Hematopoietic multipotent progenitor cell (in vitro differentiated cells): ENCODE measurements around the genes ZNF507, RGS9BP and WDR88.

GRCh38 chr19:29723916-29724750, 9.1 kb upstream of the C19orf12 start:
- CAGE, long polyA plus RNA = no peak

GRCh38 chr19:30010906-30011419, 68.9 kb downstream of the URI1 start:
- CAGE, long polyA plus RNA = no peak

DNA sequence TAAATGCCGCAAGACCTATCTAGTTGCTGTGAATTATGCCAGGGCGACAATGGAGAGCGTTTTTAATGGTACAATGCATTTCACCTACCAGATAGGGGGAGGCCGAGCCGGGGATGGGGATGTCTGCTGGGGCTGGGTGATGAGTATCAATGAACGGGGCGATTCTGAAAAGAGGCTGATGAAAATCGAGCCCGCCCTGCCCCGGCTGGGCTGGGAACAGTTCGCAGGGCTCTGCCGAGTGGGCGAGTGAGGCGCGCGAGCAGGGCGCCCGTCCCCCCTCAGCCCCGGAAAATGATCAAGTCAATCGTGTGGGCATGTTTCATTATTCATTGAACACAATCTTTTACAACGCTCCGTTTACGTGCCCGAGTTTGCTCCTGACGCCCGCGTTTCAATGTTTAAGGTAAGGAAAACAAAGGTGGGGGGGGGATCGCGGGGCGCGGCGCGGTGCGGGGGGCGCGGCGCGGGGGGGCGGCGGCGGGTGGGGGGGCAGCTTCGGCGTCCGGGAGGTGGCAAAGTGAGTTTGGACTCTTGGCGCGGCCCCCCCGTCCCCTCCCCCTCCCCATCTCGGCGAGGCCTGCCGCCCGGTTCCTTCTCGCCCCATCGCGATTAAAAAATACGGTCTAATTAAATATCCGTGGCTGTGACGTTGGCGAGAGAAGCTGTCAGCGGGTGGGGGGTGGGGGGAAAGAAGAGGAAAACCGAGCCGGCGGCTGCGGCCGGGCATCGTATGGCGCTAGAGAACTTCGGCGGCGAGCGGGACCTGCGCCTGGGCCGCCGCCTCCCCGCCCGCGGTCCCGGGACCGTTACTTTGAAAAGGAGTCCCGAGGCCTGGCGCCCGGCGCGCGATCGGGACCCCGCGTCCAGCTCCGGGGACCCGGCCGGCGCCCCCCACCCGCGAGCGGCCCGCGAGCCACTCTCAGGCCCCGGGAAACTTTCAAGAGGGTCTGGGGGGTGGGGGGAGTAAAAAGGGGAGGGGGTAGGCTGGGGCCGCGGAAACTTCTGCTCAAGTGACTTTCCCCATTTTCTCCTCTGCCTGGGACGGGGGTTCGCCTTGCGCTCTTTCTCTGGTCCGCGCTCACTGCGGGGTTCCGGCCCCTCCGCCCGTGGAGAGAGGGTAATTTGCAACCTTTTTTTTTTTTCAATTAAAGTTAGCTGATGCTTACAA, 146.5 kb upstream of the ZNF536 start:
- CAGE, long polyA plus RNA = no peak

DNA sequence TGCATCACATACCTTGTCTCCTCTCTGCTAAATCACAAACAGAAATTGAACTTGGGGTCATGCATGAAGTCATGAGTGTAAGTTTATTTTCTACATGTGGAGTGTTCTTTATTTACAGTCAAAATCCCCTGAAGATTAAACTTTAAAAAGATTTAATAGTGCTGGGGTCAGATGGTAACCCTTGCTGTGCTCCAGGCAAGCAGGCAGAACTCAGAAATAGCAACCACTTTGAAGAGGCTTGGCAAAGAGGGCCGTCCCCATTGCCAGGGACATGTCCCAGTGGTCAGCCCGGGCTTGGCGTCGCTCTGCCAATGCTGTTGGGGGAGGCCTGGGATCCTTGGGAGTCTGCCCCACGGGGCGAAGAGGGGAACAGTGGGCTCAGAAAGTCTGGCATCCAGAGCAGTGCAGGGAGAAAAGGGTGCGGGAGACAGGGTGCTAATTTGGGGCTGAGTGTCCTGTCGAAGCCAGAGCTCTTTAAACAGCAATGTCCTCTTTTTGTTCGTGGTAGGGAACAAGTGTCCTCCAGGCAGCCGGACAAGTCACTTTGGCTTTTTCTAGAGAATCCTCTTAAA, 46.1 kb upstream of the ZNF536 start:
- CAGE, long polyA plus RNA = no peak

DNA sequence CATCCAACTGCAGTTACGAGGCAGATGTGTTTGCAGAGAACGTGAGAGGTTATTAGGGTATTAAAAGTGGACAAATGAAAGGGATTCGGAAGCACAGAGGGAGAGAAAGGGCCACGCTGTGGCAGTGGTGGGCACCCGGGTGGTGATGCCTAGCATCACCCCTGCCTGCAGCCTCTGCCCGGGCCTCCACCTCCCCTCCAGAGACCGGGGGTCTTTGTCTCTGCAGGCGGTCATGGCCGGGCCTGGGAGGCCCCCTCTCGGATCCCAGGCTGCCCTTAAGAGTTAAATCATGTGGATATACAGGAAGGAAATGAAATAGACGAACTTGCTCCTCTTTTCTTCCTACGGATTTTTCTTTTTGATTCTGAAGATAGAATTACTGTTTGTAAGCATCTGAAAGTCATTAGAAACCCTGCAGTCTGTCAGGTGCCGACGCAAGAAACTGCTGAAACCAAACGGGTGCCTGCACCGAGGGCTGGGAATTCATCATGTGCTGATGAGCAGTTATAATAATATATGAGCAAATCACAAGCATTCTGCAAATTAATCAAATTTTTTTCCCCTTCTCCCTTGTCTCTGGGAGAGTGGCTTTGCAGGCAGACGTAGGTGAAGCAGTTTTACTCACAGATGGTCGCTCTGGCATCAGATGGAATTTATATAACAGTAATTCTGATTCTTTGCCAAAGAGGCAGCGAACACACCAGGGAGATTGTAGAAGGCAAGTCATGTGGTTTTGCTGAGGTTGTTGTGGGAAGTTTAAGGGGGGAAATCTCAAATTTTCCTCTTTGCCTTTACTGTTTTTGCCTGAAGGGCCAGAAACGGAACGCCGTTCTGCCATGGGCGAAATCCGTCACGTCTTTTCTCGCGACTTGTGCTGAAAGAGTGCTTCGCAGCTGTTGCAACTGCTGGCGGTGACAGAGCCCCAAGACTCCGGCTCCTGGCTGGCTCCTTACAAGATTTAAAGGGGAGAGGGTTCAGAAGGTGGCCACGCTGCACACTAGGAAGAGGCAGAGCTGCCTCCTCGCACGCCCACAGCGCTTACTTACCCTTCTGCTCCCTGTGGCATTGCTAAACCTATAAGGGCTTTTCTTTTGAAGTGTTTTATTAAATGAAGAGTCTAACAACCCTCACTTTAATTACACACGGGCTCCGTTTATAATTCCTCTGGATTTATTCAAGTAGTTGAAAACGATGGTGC, 320.0 kb downstream of the ZNF536 start:
- CAGE, long polyA plus RNA = no peak

DNA sequence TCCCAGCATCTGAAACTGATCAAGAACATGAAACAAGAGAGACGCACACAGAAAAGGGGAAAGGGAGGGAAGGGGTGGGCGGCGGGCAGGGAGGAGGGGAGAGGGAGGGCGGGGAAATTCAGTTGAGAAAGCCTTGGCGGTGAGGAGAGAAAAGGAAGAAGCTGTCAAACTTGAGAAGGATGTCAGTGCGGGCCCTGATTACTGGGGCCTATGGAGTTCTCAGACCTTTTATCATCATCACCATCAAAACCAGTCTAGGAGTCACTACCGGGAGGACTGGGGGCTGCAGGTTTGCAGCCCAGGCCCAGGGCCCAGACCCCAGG, 8.8 kb downstream of the TSHZ3 start:
- CAGE, long polyA plus RNA = no peak

- CAGE, long polyA plus RNA = no peak
Measured at GRCh38 chr19:31392317-31392868, 43.2 kb upstream of the TSHZ3 start.

- CAGE, long polyA plus RNA = no peak
Measured at GRCh38 chr19:31835158-31835511, 485.9 kb upstream of the TSHZ3 start.

GRCh38 chr19:32345290-32345760, at the start of gene ZNF507:
Gene ZNF507 (plus strand): TSS chr19:32345610.
- CAGE, long polyA plus RNA = start-site peak on the plus strand at chr19:32345609-32345721, 763 reads

DNA sequence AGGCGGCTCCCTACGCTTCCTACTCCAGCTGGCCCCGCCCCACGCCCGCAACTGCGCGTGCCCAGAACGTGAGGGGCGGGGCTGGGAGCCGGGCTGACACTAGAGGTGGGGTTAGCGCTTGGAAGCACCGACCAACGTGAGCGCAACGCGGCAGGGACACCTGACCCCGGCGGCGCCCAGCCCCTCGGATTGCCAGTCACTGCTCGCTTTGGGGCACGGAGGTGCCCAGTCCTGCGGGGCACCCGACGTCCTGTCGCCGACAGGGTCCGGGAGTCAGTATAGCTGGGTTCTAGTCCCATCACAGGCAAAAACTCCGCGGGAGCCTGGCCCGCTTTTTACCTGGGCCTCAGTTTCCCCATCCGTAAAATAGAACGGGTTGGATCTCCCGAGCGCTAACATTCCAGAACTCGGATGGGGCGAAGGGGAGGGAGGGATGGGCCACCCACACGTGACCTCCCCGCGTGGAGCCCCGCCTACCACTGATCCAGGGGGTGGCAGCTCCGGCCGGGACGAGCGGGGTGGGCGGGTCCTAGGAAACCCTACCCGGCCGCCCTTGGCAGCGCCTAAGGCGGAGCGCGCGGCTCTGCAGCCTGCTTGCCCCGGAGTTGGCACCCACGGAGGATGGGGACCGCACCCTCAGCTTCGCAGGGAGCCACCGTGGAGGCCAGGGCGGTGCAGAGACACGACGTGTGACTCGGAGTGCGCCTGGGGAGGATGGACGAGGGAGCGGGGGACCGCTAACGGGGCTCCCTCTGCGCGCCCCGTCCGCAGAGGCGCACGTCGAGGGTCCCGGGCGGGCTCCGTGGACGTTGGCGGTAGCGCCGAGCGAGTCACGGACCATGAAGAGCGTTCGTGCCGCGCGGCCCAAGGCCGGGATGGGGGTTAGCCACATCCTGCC, at the start of gene RGS9BP:
RGS9BP (plus strand) TSS at position 540 of the 898 bp plus-strand sequence.
- CAGE, long polyA plus RNA = no peak

DNA sequence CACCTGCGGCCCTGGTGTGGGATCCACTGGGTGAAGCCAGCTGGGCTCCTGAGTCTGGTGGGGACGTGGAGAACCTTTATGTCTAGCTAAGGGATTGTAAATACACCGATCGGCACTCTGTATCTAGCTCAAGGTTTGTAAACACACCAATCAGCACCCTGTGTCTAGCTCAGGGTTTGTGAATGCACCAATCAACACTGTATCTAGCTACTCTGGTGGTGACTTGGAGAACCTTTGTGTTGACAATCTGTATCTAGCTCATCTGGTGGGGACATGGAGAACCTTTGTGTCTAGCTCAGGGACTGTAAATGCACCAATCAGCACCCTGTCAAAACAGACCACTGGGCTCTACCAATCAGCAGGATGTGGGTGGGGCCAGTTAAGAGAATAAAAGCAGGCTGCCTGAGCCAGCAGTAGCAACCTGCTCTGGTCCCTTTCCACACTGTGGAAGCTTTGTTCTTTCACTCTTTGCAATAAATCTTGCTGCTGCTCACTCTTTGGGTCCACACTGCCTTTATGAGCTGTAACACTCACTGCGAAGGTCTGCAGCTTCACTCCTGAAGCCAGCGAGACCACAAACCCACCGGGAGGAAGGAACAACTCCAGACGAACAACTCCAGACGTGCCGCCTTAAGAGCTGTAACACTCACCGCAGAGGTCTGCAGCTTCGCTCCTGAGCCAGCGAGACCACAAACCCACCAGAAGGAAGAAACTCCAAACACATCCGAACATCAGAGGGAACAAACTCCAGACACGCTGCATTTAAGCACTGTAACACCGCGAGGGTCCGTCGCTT, 27.5 kb downstream of the RHPN2 start:
- CAGE, long polyA plus RNA = no peak

DNA sequence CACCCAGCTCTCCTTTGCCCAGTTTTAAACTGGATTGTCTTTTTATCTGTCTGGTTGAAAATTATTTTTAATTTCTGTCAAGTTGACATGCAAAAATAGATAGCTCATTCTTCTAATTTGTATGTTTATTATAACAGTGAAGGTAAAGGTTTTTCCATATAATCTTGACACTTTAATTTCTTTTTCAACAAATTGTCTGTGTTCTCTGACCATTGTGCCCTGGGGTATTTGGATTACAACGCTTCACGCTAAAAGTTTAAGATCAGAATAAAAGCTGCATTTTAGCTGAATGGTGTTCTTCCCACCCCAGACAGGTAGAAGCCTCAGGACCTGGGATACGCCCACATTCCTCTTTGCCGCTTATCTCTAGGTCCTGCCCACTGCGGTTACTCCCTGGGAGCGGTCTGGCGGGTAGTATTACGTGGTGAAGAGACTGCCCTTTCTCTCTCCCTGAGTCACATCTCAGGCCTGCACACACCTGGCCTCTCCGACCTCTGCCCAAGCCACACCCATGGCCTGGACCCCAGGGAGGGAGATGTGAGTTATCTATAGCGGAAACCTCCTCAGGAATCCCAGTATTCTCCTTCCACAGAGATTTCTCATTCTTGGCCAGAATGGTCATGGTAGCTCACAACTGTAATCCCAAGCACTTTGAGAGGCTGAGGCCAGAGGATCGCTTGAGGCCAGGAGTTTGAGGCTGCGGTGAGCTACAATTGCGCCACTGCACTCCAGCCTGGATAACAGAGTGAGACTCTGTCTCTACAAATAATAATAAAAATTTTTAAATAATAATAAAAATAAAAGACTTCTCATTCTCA, 17.3 kb downstream of the RHPN2 start:
- CAGE, long polyA plus RNA = no peak

DNA sequence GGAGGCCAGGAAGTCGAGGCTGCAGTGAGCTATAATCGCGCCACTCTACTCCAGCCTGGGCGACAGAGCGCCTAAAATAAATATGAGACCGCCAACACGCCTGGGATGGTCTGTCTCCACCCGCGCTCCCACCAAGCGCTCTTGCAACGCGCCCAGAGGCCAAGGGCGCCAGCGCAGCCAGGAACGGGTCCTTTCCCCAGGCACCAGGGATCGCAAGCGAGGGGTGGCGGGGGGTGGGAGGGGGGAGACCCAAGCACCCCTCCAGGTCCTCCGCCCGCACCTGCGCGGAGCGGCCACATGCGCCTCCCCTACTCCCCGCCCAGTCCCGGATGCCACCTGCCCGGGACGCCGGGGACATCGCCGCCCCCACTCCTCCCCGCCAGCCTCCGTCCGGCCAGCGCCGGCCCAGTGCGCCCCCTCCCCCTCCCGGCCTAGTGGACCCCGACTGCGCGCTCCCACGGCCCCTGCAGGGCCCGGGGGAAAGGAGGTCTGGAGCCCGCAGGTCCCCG, 382 bp downstream of the RHPN2 start:
- CAGE, long polyA plus RNA = no peak

DNA sequence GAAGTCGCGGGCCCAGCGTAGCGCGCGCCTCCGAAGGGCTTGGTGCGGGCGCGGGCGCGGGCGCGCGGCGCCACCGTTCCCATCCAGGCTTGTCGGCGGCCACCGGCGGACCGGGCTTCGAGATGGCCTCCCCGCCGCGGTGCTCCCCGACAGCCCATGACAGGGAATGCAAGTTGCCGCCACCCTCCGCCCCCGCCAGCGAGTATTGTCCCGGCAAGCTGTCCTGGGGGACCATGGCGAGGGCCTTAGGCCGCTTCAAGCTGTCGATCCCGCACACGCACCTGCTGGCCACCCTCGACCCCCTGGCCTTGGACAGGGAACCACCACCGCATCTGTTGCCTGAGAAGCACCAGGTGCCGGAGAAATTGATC, at the start of gene WDR88:
WDR88 (plus strand) TSS at position 67 of the 371 bp plus-strand sequence.
- CAGE, long polyA plus RNA = no peak

DNA sequence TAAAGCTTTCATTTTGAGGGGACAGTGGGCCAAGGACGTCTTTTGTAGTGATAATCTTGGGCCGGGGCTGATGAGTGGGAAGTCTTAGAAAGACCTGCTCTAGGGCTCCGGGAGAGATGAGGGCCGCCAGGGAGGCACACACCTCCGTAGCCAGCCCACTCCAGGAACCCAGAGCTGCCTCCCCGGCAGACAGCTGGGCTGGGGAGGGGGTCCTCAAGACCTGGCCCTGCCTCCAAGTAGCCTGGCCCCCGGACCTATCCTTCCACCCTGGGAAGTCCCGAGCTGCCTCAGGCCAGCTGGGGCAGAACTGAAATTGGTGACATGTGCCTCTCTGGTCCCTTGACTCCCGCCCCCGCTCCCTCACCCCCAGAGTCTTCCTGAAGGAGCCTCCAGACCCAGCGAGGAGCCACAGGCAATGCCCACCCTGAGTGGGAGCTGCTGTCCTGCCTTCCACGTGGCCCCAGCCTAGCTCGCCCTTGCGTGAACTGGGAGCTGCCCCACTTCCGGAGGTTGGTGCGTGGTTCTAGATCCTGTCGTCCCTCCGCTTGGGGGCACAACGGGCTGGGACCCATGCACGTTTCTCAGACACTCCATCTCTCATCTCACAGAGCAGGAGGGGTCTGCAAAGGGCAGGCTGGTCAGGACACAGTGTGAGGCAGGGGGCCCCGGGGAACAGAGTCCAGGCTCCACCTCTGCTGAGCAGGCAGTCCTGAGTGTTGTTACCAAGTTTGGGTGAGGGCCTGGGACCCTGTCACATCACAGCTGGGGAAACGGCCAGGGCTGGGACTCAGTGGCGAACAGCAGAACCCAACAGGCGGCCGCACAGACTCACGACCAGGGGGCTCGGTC, 34.6 kb downstream of the CEBPA start:
- CAGE, long polyA plus RNA = no peak

- CAGE, long polyA plus RNA = no peak
Measured at GRCh38 chr19:33276165-33276527, 26.2 kb downstream of the CEBPA start.

- CAGE, long polyA plus RNA = no peak
Measured at GRCh38 chr19:33286777-33287331, 15.5 kb downstream of the CEBPA start.

DNA sequence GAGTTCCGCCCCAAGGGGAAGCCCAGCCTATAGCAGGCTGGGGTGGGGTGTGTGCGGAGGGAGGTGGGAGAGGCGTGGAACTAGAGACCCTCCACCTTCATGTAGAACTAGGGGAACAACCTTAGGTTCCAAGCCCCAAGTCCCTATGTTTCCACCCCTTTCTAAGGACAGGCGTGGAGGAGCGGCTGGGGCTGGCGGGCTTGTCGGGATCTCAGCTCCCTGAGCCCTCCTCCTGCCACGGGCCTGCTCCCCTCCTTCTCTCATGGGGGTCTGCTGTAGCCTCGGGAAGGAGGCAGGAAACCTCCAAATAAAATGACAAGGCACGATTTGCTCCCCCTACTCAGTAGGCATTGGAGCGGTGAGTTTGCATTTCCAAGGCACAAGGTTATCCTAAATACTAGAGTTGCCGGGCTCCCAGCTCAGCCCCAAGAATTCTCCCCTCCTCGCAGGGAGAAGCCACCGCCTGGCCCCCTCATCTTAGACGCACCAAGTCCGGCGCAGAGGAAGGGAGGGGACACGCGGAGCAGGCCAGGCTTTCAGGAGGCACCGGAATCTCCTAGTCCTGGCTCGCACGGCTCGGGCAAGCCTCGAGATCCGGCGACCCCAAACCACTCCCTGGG, 1.6 kb downstream of the CEBPA start:
- CAGE, long polyA plus RNA = no peak

GRCh38 chr19:33325787-33326319, 23.5 kb upstream of the CEBPA start:
- CAGE, long polyA plus RNA = no peak

DNA sequence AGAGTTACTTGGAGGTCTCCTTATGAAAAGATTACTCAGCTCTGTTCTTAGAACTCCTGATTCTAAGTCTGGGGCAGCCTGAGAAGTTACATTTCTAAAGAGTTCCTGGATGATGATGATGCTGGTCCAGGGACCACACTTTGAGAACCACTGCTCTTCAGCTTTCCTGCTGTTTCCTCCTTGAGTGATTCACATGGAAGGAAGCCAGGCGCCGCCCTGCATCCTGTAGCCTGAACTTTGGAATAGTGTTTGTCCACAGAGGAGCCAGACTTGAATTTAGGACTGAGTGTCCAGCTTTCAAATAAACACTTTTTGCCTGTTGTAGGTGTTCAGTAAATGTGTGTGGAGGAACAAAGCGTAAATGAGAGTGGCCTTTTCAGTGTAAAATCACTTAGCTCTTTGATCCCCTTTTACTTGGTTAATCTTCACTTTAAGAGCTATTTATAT, 3.0 kb downstream of the CEBPG start:
- CAGE, long polyA plus RNA = no peak